Cardiac atrium fibroblast (primary cell): ENCODE measurements around a stretch of chr5.

- RAMPAGE, long total RNA = no peak
Measured at GRCh38 chr5:134170122-134170457, 6.7 kb downstream of the SKP1 start.

GRCh38 chr5:134189841-134190473 is 13.2 kb upstream of the SKP1 start:
- RAMPAGE, long total RNA = no peak

DNA sequence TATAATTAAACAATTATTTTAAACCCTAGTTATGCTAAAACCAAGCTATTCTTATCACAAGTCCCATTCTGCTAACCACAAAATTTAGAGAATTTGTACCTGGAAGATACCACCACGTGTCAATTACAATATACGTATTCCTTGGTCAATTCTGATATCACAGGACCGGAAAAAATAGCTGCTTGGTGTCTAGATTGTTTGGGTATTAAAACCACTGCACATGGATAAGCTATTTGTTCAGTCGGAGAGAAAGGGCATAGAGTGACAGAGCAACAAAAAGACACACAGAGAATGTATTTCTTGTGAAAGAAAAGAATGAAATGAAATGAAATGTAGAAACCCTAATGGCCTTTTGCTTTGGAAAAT is 19.0 kb upstream of the SKP1 start:
- RAMPAGE, long total RNA = no peak

GRCh38 chr5:134246782-134247350 is 21.0 kb upstream of the PPP2CA start:
- RAMPAGE, long total RNA = no peak

DNA sequence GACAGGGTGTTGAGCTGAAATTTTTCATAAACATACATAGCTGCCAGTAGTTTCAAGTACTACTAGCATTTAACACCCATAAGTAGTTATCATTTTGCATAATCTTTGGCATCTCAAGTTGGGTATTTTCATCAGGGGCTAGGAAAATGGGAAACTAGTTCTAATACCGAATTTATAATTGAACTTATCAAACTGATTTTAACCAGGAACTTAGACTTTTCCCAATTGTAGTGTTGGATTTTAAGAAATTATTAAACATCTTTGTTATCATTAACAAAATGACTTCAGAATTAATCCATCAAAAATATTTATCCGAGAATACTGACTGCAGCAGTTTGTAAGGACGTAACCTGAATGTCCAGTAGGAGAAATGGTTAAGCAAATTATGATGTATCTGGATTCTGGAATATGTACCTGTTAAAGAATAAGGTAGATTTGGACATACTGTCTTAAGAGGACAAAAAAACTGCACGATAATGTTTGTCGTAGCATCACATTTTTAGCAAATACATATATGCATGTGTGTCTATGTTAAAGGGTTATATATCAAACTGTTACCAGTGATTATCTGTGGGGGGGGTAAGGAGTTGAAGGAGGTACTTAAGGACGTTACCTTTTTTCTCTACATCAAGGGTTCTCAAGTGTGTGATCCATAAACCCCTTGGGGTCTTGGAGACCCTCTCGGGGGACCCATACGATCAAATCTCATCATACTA is 5.8 kb downstream of the UBE2B start:
- RAMPAGE, long total RNA = no peak

DNA sequence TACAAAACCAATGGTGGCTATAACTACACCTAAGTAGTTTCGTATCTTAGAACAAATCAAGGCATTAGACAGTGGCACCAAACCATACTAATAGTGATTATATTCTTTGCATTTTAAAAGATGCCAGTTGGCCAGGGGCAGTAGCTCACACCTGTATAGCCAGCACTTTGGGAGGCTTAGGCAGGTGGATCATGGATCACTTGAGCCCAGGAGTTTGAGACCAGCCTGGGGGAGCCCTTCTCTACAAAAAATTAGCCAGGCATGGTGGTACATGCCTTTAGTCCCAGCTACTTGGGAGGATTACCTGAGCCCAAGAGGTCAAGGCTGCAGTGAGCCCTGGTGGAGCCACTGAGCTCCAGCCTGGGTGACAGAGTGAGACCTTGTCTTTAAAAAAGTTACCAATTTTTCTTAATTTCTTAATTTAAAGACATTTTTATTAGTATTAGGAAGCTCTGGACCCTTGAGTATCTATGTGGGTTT is 6.5 kb downstream of the UBE2B start:
- RAMPAGE, long total RNA = no peak

DNA sequence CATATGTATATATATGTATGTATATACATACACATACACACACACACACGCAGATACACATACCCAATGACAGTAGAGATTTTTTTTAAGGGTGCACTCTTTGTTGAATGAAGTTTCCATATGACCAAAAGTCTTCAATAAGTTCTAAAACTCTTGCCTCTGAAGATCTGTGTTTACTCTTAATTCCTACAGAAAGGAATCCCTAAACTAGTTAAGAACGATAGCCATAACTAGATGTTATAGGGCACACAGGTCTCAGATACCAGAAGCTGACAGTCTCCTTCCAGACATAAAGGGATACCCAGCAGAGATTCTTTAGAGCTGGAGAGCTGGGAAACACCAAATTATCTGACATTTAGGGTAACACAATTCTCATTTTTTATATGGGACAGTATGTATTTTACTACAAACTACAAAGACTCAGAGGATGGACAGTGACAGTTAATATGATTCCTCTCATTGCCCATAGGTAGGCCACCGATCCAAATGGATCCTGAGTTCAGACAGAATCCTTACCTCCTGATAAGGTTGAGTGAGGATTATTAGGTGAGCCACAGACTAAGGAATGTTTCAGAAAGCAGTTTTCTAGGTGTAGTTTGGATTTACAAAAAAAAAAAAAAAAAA is 12.4 kb downstream of the CDKN2AIPNL start:
- RAMPAGE, long total RNA = no peak

GRCh38 chr5:134458280-134458978 is 46.7 kb upstream of the CDKN2AIPNL start:
- RAMPAGE, long total RNA = no peak

GRCh38 chr5:134460377-134461115 is 48.9 kb upstream of the CDKN2AIPNL start:
- RAMPAGE, long total RNA = no peak

DNA sequence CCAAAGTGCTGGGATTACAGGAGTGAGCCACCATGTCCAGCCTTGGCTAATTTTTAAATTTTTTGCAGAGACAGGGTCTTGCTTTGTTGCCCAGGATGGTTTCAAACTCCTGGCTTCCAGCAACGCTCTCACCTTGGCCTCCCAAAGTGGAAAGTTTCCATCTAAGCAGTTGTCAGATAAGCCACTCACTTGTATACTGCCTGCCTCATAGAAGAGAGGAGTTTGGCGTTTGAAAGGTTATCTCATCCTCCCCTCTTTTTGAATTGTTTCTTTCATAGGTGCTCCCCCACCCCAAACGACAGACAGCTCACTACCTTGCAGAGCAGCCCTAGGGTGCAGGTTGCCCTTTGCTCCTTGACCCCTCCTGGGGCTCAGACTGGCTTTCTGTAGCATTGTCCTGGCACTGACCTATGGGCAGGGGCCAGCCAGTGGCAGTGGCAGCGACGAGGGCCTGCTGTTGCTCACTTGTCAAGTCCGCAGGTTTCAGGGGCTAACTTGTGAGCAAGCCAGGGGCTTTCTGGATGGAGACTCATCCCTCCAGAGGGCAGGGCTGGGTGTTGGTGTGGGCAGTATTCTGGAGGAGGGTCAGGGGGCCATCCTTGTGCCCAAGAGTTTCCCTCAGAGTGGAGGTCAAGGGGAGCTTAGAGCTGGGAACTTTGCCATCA is 53.2 kb upstream of the CDKN2AIPNL start:
- RAMPAGE, long total RNA = no peak

GRCh38 chr5:134507379-134508014 is 18.0 kb upstream of the JADE2 start:
- RAMPAGE, long total RNA = no peak

DNA sequence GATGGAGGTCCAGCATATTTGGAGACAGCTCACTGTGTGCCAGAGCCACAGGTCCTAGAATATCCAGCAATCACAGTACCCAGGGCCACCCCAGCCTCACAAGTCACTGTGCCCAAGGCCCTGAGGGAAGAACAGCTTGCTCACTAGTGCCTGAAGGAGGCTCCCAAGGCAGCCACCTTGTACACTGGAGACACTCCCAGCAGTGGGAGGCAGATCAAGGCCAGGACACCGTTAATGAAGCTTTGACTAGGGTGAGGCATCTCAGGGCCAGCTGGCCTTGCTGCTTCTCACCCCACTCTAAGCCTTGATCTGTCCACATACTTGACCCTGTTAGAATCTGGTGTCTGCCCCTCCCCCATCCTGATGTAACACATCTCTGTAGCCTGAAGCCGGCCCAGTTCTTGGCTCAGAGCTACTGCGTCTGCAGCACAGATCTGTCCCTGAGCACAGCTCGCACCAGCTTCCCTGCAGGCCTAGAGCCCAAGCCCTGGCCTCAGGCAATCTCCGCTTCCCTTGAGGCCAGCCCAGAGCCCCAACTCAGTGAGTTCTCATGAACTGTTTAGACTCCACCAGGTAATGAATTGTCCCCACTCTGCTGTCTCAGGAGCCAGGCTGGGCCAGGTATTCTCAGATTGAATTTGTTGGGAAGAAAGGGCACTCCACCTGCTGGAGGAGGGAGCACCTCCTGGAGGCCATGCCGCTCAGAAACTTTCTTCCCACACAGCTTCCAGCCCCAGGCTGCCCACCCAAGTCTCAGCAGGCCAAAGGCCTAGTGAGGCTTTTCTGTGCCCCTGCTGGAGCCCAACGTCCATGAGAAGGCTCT is 13.5 kb upstream of the JADE2 start:
- RAMPAGE, long total RNA = no peak

- RAMPAGE, long total RNA = no peak
Measured at GRCh38 chr5:134533355-134533973, 8.0 kb downstream of the JADE2 start.

- RAMPAGE, long total RNA = no peak
Measured at GRCh38 chr5:134547635-134548685, 22.5 kb downstream of the JADE2 start.

DNA sequence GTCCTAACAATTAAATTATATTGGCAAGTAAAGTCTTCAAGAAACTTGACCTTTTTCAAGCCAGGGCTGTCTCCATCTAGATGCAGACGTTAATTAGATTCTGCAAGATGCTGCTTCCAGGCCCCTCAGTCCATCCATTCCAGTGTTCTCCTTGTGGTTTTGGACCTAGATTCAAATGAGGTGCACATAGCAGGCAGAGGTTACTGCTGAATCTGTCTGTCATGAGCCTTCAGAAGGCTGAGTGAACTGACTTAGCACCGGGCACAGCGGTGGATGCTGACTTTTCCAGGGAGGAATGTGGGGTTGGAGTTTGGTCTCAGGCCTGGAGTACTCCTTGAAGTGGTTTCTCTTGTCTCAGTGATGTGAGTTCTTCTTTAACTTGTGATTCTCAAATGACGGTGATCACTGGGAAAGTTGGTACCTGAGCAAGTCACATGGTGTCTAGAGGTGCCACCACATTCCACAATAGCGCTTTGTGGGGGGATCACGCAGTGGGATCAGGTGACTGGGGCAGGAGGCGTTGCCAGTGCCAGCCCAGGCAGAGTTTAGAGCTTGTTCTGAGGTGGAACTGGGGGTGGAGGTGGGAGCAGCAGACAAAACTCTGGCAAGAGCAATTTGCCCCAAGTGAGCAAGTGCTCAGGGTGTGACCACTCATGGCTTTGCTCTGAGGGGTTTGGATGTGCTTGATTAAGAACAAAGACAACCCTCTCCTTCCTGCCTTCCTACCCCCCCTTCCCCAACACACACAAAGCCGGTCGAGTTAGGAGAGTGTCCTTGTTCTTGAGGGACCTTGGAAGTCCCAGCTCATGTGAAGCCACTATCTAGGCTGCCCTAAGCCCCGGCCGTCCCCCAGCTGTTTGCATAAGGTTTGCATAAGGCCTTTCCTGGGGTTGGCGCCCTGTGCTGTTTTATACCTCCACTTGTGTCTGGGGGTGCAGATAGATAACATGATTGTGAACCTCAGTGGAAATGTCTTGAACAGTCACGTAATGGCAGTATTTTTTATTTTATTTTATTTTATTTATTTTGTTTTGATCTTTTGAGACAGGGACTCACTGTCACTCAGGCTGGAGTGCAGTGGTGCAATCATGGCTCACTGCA is 25.1 kb downstream of the JADE2 start:
- RAMPAGE, long total RNA = no peak

DNA sequence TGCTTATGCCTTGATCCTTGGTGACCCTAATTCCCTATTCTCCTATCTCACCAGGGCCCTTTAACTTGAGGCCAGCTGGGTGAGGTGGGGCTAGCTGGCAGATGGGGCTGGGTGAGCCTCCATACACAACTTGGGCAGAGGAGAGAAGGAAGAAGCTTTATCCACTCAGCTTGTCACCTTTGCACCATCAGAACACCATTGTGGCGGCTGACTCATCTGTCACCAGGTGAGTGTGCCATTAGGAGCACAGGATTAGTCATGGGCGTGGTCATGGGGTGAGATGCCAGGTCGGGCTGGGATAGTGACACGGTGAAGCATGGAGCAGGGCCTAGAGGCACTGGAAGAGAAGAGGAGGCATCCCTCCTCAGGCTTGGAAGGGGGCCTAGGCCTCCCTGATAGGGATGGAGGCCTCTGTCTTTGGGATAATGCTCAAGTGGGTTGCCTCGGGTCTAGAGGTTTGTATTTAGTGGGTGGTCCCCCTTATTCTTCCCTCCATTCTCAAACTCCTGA is 41.3 kb downstream of the SAR1B start:
- RAMPAGE, long total RNA = no peak

- RAMPAGE, long total RNA = no peak
Measured at GRCh38 chr5:134634303-134634622, 1.6 kb upstream of the SAR1B start.

DNA sequence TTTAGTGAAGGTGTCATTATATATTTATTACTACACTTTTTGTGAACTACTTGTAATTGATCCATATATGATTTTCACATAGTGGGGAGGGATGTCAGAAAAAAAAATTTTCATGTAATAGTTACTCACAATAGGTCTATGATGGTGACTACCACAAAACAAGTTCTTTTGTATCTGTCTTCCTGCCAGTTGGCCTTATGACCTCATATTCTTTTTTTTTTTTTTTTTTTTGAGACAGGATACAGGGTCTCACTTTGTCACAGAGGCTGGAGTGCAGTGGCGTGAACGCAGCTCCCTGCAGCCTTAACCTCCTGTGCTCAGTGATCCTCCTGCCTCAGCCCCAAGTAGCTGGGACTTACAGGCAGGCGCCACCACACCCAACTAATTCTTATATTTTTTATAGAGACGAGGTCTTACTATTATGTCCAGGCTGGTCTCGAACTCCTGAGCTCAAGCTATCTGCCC is 10.9 kb downstream of the SEC24A start:
- RAMPAGE, long total RNA = no peak

- RAMPAGE, long total RNA = no peak
Measured at GRCh38 chr5:134902148-134902691, 2.7 kb upstream of the PCBD2 start.

DNA sequence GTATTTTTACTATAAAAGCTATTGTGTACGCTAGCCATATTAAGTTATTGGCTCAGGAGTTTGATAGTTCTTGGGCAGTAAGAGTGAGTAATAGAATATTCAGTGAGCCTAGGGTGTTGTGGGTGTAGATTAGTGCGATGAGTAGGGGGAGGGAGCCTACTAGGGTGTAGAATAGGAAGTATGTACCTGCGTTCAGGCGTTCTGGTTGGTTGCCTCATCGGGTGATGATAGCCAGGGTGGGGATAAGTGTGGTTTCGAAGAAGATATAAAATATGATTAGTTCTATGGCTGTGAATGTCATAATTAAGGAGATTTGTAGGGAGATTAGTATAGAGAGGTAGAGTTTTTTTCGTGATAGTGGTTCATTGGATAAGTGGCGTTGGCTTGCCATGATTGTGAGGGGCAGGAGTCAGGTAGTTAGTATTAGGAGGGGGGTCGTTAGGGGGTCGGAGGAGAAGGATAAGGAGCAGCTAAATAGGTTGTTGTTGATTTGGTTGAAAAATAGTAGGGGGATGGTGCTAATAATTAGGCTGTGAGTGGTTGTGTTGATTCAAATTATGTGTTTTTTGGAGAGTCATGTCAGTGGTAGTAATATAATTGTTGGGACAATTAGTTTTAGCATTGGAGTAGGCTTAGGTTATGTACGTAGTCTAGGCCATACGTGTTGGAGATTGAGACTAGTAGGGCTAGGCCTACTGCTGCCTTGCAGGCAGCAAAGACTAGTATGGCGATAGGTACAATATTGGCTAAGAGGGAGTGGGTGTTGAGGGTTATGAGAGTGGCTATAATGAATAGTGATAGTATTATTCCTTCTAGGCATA is 22.7 kb downstream of the PCBD2 start:
- RAMPAGE, long total RNA = no peak